M059J (cell line): ENCODE measurements around the genes GNG11 and PPP1R9A.

DNA sequence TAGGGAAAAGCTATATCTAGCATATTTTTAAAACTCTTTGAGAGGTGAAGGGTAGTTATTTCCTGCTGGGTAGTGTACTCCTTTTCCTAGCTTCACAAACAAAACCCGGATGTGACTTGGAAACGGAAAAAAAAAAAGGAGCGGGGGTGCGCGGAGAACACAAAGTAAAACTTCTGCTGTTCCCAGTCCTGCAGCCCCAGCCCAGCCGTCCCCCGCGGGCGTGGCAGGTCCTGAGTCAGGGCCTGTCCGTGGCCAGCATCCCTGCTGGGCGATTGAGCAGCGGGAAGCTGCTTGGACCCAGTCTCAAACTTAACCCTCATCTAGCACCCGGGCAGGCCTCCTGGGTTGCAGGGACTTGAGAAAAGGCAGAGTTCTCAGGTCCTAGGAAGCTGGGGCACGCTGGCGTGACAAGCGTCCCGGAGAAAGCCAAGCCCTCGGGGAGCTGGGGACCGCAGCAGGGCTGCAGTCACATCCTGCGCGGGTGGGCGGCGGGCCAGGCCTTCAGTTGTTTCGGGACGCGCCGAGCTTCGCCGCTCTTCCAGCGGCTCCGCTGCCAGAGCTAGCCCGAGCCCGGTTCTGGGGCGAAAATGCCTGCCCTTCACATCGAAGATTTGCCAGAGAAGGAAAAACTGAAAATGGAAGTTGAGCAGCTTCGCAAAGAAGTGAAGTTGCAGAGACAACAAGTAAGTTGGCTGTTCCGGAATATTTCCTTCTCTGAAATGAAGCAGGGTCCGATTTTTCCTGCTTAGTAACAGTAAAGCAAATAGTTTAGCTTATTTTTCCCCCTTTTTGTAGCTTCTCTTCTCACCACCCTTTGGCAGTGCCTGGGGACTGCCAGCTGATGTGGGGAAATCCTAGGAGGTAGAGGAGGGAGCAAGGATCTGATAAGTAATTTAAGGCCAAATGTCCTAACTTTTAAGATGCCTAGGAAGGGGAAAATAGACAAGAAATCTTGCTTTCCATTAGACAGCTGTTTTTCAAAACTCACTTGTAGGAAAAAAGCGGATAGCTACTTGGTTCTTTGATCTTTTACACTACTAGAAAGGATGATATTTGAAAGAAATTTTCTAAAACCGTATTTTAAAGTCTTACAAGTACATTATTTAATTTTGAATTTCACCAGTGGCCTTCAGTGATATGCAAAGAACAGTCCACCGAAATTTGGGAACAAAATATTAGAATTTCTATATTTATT, at the start of gene GNG11:
Gene GNG11 (plus strand): TSS at position 185 of the 1,195 bp plus-strand sequence.
- RAMPAGE, long total RNA = start-site peak on the plus strand centred at position 226 of the sequence, 86 bp wide, 120 and 18 reads in 2 replicates; start-site peak on the plus strand centred at position 502 of the sequence, 68 bp wide, 105 and 10 reads in 2 replicates

GRCh38 chr7:94052491-94052831, 48.3 kb upstream of the BET1 start:
- RAMPAGE, long total RNA = no peak

DNA sequence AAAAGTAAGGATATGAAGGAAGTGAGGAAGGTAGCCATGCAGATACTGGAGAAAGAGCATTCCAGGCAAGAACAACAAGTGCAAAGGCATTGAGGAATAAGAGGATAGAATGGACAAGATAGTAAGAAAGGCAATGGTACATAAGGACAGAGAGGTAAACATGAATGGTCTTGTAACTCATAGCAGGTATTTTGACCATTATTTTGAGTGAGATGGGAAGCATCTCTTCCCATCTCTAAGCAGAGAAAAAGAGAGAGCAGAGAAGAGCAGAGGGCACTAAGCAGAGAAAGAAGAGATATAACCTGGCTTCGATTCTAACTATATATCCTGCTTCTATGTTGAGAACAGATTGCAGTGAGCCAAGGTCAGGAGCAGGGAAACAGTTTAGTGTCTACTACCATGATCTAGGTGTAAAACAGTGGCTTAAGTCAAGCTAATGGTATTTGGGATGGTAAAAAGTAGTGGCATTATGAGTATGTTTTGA, 193.2 kb upstream of the BET1 start:
- RAMPAGE, long total RNA = no peak

- RAMPAGE, long total RNA = no peak
These were observed 9.8 kb downstream of the COL1A2 start for GRCh38 chr7:94404299-94405159.

DNA sequence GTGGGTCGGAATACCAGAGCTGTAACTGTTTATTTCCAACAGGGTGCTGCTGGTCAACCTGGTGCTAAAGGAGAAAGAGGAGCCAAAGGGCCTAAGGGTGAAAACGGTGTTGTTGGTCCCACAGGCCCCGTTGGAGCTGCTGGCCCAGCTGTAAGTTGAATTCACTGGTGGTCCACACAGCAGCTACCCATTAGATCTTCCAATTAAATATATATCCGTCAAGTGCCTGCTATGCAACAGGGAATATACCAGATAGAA, 25.7 kb downstream of the COL1A2 start:
- RAMPAGE, long total RNA = no peak

DNA sequence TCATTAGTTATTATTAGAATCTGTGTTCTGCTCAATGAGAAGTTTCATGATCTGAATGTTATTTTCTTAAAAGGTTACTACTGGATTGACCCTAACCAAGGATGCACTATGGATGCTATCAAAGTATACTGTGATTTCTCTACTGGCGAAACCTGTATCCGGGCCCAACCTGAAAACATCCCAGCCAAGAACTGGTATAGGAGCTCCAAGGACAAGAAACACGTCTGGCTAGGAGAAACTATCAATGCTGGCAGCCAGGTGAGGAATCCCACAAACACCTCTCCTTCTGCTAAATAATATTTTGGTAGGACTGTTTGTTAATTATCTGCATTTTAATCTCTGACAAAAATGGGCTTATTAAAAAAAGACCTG, 33.5 kb downstream of the COL1A2 start:
- RAMPAGE, long total RNA = no peak

DNA sequence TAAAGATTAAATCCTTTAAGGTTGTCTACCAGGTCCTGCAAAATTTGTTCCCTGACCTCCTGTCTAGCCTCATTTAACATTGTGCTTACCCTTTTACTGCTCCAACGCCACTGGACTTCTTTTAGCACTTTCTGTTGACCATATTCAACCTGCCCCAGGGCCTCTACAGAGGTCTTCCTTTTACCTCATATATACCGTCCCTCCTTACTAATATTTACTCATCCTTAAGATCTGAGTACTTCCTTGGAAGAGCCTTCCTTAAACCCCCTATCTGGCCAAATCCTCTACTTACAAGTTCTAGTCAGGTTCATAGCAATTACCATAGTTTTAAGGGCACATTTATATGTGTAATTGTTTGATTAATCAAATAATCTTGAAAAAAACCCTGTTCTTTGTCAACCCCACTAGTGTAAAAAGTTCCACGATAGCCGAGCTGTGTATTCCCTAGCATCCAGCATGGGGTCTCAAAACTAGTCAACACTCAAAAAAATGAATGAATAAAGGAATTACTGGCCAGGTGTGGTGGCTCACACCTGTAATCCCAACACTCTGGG, 8.3 kb downstream of the SGCE start:
- RAMPAGE, long total RNA = no peak

DNA sequence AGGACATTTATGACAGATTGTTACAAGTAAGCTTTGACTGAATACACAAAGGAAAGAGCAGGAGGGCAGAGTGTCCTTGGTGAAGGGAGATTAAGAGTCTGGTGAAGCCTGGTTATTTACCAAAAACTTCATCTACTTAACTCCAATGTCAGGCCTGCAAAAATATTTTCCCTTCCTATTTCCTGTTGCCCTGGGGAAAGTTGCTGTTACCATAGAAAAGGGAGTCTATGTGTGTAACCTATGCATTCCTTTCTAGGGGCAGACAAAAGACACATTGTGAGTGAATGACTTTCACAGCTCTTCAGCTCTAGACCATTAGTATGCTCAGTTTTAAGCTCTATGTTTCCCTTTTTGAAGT, 45.5 kb upstream of the SGCE start:
- RAMPAGE, long total RNA = no peak

DNA sequence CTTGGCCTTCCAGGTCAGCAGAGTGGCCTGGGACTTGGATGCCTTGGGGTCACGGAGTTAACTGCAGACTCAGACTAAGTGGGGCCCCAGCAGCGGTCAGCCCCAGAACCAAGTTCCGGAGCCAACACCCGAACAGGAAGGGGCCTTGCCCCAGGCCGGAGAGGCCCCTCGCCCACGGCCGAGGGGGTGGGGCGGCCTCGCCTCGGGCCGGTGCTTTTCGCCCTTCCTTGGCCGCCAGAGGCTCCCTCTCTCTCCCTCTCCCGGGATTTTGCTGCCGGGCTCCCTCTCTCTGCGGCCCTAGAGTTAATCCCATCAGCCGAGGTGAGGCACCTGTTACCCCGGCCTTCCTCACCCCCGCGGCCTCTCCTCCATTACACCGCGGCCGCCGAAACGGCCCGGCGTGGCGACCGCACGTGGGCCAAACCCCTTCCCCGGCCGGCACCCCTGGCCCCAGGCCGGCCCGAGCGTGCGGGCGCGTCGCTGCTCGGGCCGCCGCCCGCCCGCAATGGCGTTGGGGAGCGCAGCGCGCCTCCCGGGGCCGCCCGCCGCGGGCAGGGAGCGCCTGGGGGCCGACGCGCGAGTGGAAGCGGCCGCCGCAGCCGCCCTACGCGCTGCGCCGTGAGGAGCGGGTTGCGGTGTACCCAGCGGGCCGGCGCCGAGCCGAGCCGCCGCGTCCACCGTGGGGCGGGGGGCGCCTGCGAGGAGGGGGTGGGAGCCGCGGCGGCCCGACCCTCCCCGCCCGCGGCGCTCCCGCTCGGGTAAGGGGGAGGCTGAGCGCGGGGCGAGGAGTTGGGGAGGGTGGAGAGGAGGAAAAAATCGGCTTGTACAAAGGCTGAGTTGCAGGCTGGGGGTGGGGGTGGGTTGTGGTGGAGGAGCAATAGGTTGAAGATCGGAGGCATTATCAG, at the start of gene PPP1R9A:
Gene PPP1R9A (plus strand): TSS at position 213 of the 905 bp plus-strand sequence.
- RAMPAGE, long total RNA = no peak

- RAMPAGE, long total RNA = no peak
These were observed 439 bp upstream of the ASB4 start for GRCh38 chr7:95485235-95485772.

GRCh38 chr7:95549602-95550612, 46.4 kb downstream of the PDK4 start:
- RAMPAGE, long total RNA = no peak

- RAMPAGE, long total RNA = no peak
These were observed 37.4 kb downstream of the PDK4 start for GRCh38 chr7:95558953-95559363.

DNA sequence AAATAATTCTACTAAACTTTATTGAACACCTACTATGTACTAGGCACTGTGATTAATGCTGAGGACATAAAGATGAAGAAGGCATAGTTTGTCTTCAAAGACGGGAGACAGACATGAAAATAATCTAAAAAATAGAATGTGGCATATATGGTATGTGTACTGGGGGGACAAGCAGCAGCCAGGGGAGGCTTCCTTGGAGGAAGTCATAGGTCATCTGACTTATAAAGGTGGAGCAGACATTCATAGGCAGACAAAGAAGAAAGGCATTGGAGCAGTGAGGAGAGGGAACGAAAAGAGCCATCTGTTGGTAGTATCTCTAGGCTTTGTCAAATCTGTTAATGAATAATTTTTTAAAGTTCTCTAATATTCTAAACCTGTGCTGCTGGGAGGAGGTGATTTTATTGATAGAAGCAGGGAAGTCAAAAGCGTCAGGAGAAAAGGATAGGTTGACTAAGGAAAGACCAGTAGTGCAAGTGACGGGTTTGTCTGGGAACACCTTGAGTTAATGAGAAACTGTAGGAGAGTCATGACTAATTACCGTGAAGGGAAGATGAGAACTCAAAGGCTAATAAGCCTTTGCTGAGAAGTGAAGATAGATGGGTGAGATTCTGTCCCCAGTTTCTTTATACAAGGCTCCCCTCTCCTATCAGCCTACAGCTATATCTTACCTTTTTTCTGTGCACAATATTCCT, 4.9 kb upstream of the PDK4 start:
- RAMPAGE, long total RNA = no peak

DNA sequence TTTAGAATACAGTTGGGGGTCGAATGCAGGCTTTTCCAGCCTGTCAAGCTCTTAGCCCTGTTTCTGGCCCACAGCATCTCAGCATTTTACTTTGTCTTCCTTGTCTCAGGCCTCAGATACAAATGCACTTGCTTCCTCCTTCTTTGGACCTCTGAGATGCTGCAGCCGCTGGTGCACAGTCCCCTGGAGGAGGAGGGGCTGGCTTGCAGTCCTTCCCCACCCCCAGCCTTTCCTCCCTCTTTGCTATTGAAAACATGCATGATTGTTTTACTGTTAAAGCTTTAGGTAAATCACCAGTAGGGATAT, 1.8 kb downstream of the DYNC1I1 start:
- RAMPAGE, long total RNA = no peak

DNA sequence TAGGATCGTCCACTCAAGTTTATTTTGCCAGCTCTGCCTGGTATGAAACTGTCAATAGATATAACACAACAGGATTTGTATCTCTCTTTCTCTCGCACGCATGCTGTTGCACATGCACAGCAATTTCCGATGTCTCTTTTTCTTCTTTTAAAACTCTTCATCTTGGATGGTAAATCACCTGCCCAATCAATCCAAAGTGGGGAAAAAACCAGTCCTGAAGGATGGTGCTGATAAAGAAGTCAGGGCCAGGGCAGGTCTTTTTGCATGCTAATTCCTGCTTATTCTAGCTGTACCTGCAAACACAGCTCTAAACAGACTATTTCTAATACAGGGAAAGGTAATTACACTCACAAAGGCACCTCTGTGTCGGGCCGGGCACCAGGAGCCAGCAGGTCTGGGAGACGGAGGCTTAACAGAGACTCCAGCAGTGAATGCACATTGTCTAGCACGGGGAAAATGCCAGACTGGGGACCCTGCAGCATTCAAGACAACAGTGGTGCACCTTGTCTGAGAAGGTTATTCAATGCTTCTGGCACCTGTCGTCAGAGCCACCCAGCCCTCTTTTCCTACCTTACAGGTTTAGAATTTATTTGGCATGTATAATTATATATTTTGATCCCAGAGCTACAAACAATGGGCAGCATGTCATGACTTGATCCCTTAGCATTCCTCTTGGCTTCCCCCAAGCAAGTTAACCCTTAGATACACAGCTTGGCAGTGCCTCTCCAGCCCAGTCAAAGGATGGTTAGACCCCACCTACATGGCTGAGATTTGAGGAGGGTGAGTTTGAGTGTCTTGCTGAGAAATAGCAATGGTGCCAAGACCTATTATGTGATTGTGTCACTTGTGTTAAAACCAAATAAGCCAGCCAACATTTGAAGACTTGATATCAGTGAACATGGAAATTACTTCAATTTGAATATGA, 185.2 kb downstream of the SLC25A13 start:
- RAMPAGE, long total RNA = no peak

DNA sequence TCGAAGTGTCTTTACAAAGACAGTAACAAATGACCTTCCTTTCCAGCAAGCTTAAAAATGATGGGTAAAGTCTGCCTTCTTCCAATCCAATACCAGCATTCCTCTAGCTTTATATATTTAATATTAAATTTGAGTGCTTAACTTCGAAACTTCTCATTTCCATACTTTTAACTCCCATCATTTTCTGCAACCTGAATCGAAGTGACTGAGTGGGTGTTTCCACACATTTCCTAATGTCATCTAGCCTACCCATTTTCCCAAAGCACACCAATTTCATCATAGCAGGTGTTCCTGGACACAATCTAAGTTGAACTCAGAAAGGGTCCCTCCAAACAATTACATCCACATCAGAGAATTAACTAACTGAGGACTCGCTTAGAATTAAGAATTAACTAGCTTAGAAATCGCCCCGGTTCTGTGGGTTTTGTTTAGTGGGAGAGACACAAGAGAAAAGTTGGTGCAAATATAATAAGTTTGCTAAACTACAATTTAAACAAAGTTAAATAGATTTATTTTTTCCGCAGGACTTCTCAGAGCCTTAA, 100.3 kb downstream of the SLC25A13 start:
- RAMPAGE, long total RNA = no peak

GRCh38 chr7:96285097-96285563, 36.8 kb downstream of the SLC25A13 start:
- RAMPAGE, long total RNA = no peak

DNA sequence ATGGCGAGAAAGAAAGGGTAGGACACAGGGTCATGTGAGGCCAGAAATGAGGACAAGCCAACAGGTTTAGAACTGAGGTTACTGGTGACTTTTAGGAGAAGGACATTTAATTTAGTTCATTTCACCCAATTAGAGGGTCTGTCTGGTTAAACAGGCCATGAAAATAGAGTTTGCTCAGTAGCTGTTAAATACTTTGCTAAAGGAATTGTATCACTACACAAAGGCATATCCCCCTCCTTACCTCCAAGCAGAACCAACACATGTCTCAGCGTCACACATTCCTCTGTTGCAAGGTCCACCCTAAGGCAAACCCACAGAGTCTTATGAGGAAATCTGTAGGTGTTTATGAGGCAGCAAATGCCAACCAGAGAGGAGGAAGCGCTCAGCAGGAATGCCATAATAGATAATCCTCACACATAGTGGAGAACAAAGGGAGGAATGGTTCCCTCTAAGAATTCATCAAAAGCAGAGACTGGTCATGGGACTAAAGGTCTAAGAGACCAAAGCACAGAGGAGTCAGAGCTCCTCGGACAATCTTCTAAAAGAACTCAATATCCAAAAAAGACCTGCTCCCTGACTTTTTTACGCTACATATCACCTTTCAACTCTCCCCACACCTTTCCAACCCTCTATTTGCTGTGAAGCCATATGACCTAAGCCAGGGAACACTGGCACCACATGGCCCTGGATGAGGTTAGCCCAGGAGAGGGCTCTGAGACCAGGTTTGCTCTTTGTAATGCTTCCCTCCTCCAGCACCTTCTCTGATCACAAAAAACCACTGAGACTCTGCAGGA, 7.4 kb downstream of the SLC25A13 start:
- RAMPAGE, long total RNA = no peak

DNA sequence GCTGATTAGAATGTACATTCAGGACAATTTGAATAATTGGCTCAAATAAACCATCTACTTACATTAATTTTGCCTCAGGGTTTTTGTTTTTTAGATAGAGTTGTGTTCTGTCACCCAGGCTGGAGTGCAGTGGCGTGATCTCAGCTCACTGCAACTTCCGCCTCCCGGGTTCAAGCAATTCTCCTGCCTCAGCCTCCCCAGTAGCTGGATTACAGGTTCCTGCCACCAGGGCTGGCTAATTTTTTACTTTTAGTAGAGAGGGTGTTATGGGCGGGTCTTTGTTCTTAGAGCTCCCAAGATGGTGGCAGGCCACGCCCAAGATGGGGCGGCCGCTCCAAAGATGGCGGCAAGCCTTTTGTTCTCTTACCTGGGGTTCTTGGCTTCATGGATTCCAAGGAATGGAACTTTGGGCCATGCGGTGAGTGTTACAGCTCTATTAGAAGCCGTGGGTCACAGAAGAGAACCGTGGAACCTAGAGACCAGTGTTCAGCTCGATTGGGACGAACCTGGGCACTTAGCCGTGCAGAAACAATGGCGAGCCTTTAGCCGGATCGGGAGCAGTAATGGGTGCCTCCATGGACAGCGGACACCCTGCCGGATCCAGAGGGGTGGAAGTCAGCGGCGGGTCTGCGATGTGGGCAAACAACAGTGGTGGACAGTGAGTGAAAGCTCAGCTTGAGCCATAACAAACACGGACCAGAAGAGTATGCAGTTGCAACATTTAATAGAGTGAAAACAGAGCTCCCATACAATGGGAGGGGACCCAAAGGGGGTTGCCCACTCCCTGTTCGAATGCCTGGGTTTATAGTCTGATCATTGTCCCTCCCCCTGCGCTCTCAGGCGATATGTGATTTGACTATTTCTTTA, 36.4 kb upstream of the SLC25A13 start:
- RAMPAGE, long total RNA = no peak

GRCh38 chr7:97005847-97006961, 851 bp downstream of the DLX6 start:
- RAMPAGE, long total RNA = no peak